Spleen (tissue), 7 donors: ENCODE measurements around the gene HIC1.

DNA sequence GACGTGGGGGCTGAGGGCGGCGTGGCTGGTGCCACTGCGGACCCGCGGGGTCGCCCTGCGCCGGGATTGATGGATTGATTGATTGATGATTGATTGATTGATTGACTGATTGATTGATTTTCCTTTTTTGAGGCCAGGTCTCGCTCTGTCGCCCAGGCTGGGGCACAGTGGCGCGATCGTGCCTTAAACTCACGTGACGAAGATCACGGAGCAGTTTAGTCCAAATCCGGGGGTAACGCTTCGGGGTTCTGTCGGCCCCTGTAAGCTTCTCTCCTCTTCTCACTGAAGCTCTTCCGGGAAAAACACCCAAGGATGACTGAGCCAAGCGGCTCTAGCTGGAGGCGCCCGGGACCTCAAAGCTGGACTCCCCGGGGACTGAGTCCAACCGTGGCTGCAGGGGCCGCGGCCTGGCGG, 40.2 kb upstream of the BHLHA9 start:
- PRO-cap, 4 experiments, result no peak in any of the 4 experiments
- RAMPAGE, long total RNA, 4 experiments, result no peak in any of the 4 experiments

- PRO-cap, 4 experiments, result peak in 4 of 4 experiments; most common plus-strand start chr17:1253923 (in 2); most common minus-strand start chr17:1253844 (in 4)
- RAMPAGE, long total RNA, 4 experiments, result no peak in any of the 4 experiments
Measured at GRCh38 chr17:1253642-1254112, 16.6 kb upstream of the BHLHA9 start.

DNA sequence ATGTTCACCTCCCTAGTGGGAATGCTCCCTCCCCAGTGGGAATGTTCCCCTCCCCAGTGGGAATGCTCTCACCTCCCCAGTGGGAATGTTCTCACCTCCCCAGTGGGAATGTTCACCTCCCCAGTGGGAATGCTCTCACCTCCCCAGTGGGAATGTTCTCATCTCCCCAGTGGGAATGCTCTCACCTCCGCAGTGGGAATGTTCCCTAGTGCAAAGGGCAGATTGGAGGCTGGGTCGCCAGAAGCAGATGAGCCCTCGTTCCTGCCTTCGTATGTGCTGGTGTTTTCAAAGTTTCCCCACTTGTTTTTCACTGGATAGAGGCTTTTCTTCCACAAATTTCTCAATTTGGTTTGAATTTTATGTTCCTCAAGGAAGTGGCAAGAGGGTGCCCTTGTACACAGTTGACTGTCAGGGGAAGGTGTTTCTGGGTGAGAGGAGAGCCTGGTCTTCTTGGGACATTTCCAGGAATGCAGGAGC, 33.9 kb downstream of the TRARG1 start:
- PRO-cap, 4 experiments, result no peak in any of the 4 experiments
- RAMPAGE, long total RNA, 4 experiments, result no peak in any of the 4 experiments

- PRO-cap, 4 experiments, result peak in 3 of 4 experiments; most common plus-strand start chr17:1412785 (in 1); most common minus-strand start chr17:1412897 (in 2)
- RAMPAGE, long total RNA, 4 experiments, result no peak in any of the 4 experiments
Measured at GRCh38 chr17:1412496-1413004, 12.5 kb upstream of the YWHAE start.

DNA sequence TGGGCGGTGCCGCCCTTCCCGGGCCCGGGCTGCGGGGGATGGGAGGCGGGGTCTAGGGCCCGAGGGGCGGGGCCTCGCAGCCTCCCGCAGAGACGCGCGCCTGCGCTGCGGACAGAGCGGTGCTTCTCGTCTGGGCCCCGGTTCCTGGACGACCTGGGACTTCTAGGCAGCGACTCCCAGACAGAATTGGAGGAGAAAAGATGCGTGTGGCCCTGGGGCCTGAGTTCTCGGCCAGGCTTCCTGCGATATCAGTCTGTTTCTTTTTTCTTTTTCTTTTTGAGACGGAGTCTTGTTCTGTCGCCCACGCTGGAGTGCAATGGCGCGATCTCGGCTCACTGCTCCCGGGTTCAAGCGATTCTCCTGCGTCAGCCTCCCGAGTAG, 328 bp upstream of the CRK start:
- PRO-cap, 4 experiments, result peak in 4 of 4 experiments; most common plus-strand start position 89 of the sequence (in 4)
- RAMPAGE, long total RNA, 4 experiments, result no peak in any of the 4 experiments

DNA sequence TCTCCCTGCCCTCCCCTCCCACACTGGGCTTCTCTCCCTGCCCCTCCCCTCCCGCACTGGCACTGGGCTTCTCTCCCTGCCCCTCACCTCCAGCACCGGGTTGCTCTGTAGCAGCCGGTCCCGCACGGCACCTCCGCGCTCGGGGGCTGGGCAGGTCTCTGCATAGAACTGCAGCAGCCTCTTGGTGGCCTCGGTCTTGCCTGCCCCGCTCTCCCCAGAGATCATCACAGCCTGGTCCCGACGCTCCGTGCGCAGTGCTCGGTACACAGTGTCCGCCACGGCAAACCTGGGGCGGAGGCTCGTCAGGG, 9.8 kb downstream of the MYO1C start:
- PRO-cap, 4 experiments, result no peak in any of the 4 experiments
- RAMPAGE, long total RNA, 4 experiments, result no peak in any of the 4 experiments

DNA sequence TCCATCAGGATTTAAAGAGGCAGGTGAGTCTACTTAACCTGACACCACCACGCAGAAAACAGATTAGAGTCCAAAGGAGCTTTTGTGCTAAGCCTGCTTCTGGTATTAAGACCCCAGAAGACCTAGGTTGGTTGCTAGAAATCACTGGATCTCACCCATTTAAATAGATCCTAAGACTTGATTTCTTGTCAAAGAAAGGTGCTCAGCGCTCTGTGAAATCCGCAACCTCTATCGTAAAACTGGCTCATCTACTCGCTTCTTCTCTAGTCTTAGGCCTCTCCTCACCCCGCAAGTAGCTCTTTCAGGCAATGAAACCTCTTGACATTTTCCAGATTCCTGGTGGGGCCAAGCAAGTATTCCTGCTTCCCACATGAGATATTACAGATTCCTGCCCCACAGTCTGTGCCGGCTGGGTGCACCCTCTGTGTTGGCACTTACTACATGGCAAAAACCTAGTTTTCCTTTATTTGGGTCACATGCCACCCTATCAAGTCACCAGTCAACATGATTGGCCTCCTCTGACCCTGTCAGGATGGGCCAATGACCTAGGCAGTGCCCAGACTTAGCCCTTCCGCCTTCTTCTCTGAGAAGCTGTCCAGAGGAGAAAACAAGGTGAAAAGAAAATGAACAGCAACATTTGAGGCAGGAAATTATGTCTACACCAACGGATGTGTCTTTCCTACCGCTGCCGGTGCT, 8.9 kb downstream of the PITPNA start:
- PRO-cap, 4 experiments, result no peak in any of the 4 experiments
- RAMPAGE, long total RNA, 4 experiments, result no peak in any of the 4 experiments

DNA sequence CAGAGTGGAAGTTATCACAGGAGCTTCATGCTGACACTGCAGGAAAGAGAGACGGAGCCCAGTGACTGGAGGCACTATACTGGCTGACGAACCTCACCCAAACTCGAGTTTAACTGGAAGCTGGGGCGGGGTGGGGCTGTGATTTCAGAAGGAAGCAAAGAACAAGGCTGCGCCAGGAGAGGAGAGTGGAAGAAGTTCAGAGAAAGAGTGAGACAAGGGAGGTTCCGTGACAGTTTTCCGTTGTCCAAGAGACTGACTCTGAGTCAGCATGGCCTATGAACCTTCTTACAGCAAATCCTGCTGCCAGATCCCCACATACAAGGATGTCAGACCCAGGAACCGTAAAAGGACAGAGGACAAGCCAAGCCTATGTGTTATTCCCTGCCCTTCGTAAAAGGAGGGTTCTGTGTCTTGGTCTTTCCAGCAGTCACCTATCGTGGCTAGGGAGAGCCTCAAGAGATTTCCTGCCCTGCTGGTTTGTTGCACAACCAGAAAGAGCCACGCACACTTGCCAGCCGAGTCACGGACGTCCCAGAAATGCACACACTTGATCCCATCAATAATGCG, 5.1 kb downstream of the PITPNA start:
- PRO-cap, 4 experiments, result no peak in any of the 4 experiments
- RAMPAGE, long total RNA, 4 experiments, result no peak in any of the 4 experiments

DNA sequence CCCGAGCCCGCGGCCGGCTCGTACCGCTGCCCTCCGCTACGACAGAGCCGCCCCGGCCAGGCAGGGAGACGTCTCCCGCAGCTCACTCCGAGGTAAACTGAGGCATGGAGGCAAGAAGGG, 684 bp downstream of the SLC43A2 start:
- PRO-cap, 4 experiments, result no peak in any of the 4 experiments
- RAMPAGE, long total RNA, 4 experiments, result no peak in any of the 4 experiments

- PRO-cap, 4 experiments, result peak in 3 of 4 experiments; most common minus-strand start chr17:1630878 (in 2)
- RAMPAGE, long total RNA, 4 experiments, result no peak in any of the 4 experiments
Measured at GRCh38 chr17:1630800-1631065, 2.1 kb upstream of the SLC43A2 start.

DNA sequence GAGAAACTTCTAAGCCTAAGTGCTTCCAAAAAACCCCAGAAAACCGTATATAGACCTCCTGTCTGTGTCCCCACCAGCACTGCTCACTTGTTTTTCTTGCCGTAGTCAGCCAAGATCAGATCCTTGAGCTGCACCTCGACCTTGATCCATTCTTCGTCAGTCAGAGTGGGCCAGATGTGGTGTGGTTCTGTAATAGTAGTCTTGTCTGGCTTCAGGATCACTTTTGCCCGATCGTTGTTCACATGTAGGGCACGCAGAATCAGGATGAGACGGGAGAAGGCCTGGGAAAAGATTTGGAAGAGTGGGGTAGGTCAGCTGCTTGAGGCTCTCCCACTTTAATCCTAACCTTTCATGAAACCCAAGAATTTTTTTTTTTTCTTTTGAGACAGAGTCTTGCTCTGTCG, 5.6 kb upstream of the RILP start:
- PRO-cap, 4 experiments, result no peak in any of the 4 experiments
- RAMPAGE, long total RNA, 4 experiments, result start-site peak on the minus strand in 1 of 4 experiments, centred at position 186 of the sequence, 61 reads per replicate

DNA sequence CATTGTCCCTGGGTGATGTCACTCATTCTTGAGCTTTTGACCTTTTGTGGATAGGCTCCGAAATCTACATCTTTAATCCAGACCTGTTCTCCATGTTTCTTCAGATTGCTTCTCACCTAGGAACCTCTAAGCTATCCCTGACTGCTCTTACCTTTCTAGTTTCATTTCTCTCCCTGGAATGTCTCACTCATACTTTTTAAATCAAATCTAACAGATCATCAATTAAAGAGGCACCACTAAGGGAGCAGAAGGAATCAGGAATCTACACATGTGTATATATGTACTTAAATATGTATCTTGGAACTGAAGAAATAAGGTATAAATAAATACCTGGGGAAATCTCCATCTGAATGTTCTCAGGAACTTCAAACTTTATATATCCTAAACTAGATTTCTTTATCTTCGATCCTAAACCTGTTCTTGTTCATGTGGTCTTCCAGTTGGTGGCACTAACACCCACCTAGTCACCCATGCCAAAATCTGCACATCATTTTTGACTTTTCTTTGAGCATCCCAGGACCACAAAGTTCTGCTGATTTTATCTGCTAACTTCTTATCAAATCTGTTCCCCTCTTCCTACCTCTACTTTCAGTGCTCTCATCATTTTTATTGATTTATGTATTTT, 14.7 kb downstream of the PRPF8 start:
- PRO-cap, 4 experiments, result peak in 1 of 4 experiments; most common minus-strand start position 526 of the sequence (in 1)
- RAMPAGE, long total RNA, 4 experiments, result no peak in any of the 4 experiments

GRCh38 chr17:1730669-1731370, 6.3 kb downstream of the WDR81 start:
- PRO-cap, 4 experiments, result peak in 1 of 4 experiments; most common plus-strand start chr17:1731191 (in 1); most common minus-strand start chr17:1731052 (in 1)
- RAMPAGE, long total RNA, 4 experiments, result no peak in any of the 4 experiments

- PRO-cap, 4 experiments, result no peak in any of the 4 experiments
- RAMPAGE, long total RNA, 4 experiments, result no peak in any of the 4 experiments
Measured at GRCh38 chr17:1754651-1755505, 7.0 kb upstream of the SERPINF1 start.

DNA sequence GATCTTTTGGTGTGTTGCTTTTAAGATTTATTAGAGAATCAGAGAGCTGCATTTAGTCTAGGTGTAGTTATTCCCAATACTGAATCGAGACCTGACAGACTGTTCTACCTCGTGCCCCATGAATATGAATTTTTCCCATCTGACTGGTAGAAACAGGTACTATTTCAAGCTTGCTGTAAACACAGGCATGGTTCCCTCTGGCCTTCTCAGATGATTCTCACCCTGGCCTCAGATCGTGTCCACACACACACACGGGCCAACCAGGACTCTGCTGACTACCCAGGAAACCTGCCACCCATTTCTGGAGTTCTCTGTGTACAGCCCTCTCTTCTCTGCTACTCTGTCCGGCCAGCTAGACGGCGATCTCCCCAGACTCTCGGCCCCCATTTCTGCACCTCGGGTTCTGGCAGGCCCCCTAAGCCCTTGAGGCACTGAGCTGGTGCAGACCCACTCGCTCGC, 31.1 kb downstream of the RPA1 start:
- PRO-cap, 4 experiments, result no peak in any of the 4 experiments
- RAMPAGE, long total RNA, 4 experiments, result no peak in any of the 4 experiments

- PRO-cap, 4 experiments, result no peak in any of the 4 experiments
- RAMPAGE, long total RNA, 4 experiments, result no peak in any of the 4 experiments
Measured at GRCh38 chr17:1879160-1879710, 49.4 kb downstream of the RPA1 start.

DNA sequence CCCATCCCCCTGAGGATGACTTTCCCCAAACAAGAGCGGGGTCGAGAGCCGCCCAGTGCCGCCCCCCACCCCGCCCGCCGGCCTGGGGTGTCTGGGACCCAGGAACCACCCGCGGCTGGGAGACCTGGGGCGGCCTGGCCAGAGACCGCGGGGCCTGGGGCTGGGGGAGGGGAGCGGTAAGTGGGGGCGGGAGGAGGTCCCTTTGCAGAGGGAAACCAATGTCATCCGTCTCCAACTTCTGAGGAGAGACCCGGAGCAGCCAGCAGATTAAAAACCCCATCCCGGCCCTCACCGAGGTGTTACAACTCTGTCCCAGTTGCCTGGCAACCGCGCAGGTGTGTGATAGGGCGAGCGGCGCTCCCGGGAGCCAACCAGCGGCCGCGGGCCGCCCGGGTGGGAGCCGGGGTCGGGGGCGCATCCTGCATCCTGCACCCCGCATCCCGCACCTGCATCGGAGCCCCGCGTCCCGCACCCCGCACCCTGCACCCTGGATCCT, 47.6 kb downstream of the RTN4RL1 start:
- PRO-cap, 4 experiments, result no peak in any of the 4 experiments
- RAMPAGE, long total RNA, 4 experiments, result no peak in any of the 4 experiments

DNA sequence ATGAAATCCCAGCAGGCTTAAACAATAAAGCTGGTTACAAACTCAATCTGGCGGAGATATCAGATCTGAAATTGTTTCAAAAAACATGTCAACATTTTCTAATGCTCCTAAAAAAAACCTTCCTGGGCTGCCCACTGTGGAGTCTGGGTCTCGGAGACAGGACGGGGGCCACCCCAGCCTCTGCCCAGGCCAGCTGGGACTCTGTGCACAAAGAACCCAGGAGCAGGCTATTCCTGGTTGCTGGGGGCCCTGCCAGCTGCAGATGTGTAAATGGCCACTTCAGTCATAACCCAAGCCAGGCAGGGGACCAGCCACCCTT, 28.5 kb downstream of the RTN4RL1 start:
- PRO-cap, 4 experiments, result no peak in any of the 4 experiments
- RAMPAGE, long total RNA, 4 experiments, result no peak in any of the 4 experiments

DNA sequence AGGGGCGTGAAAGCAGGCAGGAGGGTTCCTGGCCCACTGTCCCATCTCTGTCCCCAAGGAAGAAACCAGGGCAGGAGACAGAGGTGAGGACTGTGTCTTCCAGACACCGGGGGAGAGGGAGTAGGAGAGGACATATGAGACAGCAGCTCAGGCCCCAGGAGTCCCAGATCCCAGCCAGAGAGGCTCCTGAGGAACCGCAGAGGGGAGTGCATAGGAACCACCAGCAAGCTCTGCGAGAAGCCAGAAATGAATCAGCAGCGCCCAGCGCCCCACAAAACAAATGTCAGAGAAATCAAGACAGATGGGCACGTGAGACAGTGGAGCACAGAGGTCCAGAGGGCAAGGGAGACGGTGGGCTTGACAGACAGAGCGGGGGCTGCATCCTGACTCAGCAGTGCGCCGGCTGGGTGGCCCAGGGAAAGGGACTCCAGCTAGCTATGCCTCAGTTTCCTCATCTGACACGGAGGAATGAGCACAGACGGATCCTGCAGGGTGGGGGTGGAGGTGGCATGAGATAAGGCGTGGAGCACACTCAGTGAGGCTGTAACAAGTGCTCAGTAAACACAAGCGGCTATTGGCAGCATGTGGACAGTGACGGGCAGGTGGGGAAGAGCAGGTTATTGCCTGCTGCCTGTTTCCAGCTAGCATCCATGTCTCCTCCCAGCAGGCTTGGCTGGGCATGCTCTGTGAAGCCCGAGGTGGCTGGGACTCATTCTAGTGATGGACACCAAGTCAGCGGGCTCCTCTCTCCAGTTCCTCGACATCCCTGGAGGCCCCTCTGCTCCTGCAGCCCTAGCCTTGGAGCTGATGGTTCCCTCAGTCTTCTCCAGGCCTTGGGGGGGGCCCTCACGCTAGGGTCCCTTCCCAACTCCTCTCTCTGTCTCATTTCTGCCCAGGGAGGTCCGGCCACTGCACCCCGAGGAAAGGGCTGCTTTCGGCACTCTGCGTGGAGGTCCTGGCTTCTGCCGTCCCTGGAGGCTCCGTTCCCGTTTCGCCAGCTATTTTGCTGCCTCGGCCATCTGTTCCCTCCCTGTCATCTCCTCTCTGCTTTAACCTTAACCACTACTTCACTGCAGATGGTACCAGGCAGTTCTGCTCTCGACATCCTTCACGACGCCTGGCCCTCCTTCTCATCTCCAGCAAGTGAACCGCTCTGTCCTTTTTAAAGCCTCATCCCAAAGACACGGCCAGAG, 6.4 kb downstream of the RTN4RL1 start:
- PRO-cap, 4 experiments, result no peak in any of the 4 experiments
- RAMPAGE, long total RNA, 4 experiments, result no peak in any of the 4 experiments

- PRO-cap, 4 experiments, result peak in 4 of 4 experiments; most common plus-strand start chr17:2055103 (in 4)
- RAMPAGE, long total RNA, 4 experiments, result start-site peak on the plus strand in 1 of 4 experiments, at chr17:2055097-2055143 at its widest, 24 reads per replicate
Measured at GRCh38 chr17:2054362-2055276, at the start of gene HIC1. HIC1 (plus strand) TSS chr17:2055103.